Thoracic aorta (tissue), 1 donor: ENCODE measurements around a stretch of chr21.

DNA sequence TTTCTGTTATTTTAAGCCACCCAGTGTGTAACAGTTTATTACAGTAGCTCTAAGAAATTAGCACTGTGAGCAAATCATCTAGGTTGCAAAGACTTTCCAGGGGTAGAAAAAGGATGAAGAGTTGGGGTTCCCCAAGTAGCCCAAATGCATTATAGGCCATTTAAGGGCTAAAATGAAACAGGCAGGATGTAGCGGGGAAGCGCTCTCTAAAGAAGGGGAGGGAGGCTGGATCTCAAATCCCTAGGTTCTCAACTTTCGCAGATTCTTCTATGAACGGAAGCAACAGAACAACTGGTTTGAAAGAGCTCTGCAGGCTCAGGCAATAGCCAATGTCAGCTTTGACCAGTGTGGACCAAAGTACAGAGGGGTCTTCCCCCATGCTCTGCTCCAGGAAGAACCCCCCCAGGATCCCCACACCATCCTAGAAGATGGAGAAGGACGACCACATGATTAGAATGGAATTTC is 147.8 kb upstream of the KRTAP19-8 start:
- RAMPAGE, long total RNA = no peak

DNA sequence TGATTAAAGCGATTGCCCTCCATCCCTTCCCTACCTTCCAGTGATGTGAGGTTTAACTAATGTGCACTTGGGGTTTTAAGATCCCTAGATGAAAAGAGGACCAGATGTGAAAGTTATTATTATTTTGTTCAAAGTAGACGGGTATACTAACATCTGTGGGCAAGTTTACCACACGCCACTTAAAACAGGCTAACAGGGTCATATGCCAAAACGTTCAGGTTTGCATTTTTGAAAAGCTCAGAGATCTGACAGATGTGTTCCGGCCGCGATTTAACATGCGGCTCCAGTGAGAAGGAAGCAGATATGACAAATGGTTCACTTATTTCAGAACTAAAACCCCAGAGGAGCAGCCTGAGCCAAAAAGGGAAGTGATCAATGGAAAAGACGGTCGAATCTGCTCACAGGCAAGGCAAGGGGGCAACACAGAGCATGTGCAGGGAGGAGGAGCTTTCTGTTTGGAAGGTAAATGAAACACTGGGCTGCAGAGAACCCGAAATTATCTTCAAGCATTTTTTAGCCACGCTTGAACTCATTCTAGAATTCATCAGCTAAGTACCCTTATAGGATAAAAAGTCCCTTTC is 17.2 kb downstream of the TIAM1 start:
- RAMPAGE, long total RNA = no peak

DNA sequence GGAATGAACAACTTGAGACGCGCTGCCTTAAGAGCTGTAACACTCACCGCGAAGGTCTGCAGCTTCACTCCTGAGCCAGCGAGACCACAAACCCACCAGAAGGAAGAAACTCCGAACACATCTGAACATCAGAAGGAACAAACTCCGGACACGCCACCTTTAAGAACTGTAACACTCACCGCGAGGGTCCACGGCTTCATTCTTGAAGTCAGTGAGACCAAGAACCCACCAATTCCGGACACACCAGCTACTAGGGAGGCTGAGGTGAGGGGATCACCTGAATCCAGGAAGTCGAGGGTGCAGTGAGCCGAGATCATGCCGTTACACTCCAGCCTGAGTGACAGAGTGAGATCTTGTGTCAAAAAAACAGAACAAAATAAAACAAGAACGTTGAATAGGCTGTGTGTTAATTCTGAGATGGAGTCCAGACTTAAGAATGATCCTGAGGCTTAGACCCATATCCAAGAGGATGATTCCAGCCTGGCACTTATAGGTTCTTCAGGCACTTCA is 4.3 kb upstream of the SOD1 start:
- RAMPAGE, long total RNA = no peak

- RAMPAGE, long total RNA = no peak
Observed at GRCh38 chr21:31676267-31677062, 17.0 kb downstream of the SOD1 start.

GRCh38 chr21:31772445-31773237 is 40.7 kb upstream of the SCAF4 start:
- RAMPAGE, long total RNA = no peak

DNA sequence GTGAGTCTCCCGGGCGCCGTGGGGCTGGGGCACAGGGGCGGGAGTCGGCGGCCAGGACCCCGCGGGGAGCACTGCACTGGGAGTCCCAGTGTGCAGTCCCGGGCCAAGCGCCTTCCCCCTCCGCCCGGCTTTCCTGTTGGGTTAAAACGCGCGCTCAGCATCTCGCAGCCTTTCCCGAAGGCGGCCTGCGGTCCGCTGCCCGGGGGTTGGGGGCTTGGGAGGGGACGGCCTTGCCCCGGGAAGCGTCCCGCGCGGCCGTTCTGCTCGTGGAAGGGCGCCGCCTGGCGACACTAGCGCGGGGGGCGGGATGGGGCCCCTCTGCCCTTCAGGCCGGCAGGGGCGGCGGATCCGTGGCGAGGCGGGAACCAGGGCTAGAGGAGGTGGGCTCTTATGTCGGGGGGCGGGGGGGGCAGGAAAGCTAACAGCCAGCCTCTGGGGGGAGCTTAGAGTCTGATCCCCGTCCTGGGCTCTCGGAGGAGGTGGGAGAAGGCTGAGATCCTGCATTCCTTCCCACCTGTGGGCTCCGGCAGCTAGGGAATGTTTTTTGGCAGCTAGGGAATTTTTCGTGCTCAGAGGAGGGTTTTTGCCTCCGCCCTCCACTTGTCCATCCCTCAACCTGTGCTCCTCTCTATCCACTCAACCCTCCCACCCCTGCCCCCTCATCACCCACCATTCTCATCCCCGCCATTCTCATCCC is 1.3 kb downstream of the HUNK start:
- RAMPAGE, long total RNA = no peak

DNA sequence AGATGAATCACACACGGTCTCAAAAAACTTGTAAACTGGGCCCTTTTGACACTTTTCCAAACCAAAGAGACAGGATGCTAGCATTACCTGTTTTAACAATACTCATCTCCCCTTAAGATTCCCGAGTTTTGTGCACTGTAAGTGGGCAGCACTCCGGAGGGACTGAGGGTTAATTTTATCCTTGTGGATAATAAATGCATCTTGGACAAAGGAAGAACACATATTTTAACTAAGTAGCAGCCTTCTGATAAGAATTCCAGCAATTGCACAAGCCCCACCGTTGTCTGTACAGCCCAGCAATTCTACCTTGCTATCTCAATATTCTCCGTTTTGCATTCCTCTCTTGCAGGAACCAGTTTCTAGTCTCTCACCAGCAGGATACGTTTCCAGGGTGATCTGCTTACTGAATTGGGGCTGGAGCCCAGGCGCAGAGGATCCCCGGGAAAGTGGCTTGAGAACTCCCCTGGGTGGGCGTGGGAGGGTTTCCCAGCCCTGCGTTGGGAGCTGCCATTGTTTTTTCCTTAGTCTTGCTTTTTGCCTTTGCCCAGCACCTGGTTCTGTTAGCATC is 36.2 kb downstream of the HUNK start:
- RAMPAGE, long total RNA = no peak

DNA sequence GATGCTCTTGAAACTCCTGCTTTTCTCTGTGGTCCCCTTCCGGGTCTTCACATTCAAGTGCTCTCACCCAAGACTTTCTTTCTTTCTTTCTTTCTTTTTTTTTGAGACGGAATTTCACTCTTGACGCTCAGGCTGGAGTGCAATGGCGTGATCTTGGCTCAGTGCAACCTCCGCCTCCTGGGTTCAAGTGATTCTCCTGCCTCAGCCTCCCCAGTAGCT is 85.3 kb downstream of the HUNK start:
- RAMPAGE, long total RNA = no peak

GRCh38 chr21:32350502-32350702 is 42.4 kb downstream of the URB1 start:
- RAMPAGE, long total RNA = no peak

- RAMPAGE, long total RNA = no peak
Observed at GRCh38 chr21:32359609-32360103, 33.2 kb downstream of the URB1 start.

- RAMPAGE, long total RNA = no peak
Observed at GRCh38 chr21:32381452-32381997, 11.3 kb downstream of the URB1 start.

GRCh38 chr21:32432966-32433901 is 20.7 kb downstream of the EVA1C start:
- RAMPAGE, long total RNA = no peak

DNA sequence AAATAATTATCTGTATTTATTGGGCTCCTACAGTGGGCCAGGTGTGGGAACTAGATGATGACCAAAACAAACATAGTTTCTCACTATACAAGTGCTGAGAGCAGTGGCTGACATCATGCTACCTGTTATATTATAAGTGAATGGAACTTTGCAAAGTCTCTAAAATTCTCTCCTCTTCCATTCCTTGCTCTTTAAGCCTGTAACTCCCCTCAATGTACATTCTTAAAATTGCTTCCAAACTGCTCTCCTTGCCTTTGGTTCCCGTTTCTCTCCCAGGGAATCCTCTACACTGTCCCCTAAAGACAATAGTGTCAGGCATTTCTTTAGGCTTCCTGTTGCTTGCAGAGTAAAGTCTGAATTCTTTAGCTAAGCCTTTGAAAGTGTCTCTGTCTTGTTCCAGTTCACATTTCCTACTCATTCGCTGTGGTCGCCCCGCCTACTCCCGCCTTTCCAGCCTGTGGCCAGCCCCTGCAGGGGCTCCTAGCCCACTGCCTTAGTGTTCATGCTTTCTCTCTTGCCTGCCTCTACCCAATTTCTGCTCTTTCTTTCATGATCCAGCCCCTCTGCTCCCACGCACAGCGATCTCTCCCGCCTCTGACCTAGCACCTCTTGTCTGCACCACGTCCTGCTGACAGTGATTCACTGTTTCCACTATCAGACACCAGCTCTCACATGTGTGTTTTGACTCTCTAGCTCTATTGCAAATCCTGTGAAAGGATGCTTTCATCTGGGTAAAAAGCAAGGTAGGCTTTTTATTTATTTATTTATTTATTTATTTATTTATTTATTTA is 80.7 kb downstream of the EVA1C start:
- RAMPAGE, long total RNA = no peak

- RAMPAGE, long total RNA = no peak
Observed at GRCh38 chr21:32732479-32732678, 4.6 kb upstream of the SYNJ1 start.

GRCh38 chr21:32770816-32771251 is 721 bp downstream of the PAXBP1 start:
- RAMPAGE, long total RNA = no peak

GRCh38 chr21:33075722-33076212 is 5.8 kb downstream of the OLIG1 start:
- RAMPAGE, long total RNA = no peak

DNA sequence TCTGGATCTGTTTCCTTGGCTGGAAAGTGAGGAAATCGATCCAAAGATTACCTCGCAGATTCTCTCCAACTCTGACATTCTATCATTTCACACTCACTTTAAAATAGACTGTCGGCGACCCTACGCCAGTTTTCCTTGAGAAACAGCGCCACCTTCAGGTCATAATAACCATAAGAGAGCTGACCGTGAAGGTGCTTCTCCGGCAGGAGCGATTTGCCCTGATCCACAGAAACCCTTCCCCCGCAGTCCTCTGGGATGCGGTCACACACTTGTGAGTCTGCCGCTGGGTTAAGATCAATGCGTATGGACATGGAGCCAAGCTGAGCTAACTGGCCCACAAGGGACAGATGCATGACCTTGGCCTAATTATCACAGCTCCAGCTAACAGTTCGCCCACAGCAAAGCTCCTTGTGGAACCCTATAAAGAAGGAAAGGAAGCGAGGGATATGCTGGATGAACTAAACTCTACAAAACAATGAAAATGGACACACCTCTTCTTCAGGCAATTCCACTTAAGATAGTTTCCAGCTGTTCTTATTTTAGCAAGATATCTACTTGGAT is 32.8 kb upstream of the IFNAR2 start:
- RAMPAGE, long total RNA = no peak

DNA sequence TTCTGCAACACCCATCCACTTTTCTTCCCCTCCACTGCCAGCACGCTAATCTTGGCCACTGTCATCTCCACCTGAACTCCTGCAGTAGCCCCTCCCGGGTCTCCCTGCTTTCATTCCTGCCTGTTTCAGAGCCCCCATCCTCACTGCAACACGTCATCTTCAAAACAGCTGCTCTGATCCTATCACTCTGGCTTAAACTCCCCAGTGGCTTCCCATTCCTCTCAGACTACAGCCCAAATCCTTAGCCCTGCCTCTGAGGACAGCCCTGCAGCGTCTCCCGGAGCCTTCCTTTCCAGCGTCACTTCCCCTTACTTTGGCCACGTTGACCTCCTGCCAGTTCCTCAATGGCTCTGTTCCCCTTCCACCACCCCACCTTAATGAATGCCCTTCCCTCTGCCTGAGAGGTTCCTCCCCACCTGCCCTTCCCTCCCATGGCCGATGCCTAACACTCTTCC is 22.9 kb upstream of the IFNAR2 start:
- RAMPAGE, long total RNA = no peak

DNA sequence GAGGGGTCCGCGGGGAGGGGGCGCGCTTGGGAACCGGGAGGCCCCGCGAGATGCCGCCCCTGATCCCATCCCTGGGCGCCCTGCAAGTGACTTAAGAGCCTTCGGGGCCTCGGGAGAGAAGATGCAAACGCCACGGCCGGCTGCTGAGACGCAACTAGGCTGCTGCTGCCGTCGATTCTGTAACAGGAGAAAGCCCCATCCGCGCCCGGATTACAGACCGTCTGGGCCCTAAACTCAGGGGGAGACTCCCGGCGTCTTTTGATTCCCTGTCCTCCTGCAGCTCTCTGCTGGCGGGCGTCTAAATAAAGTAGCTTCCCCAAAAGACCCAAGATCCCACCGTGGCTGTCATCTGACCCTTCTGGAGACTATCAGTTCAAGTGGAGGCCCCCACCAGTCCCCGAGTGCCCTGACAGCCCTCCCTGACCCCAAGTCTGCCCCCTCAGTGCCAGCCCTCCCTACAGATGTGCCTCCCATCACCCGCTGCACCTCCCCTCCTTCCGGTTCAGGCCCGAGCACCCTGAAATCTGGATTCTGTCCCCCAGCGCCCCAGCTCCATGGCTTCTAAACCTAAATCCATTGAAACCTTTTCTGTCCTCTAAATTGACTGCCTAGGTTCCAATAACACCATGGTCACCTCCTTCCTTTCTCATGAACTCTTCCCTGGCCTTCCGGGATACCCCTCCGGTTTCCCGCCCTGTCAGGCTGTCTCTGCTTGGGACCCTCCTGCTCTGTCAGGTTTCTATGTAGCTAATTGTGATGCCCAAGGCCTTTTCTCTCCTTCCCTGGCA is 544 bp downstream of the IL10RB start:
- RAMPAGE, long total RNA = no peak

- RAMPAGE, long total RNA = no peak
Observed at GRCh38 chr21:33295947-33297295, 28.3 kb upstream of the IFNAR1 start.